ENCODE measurements around the genes ZBTB5 and ANKRD18A.

DNA sequence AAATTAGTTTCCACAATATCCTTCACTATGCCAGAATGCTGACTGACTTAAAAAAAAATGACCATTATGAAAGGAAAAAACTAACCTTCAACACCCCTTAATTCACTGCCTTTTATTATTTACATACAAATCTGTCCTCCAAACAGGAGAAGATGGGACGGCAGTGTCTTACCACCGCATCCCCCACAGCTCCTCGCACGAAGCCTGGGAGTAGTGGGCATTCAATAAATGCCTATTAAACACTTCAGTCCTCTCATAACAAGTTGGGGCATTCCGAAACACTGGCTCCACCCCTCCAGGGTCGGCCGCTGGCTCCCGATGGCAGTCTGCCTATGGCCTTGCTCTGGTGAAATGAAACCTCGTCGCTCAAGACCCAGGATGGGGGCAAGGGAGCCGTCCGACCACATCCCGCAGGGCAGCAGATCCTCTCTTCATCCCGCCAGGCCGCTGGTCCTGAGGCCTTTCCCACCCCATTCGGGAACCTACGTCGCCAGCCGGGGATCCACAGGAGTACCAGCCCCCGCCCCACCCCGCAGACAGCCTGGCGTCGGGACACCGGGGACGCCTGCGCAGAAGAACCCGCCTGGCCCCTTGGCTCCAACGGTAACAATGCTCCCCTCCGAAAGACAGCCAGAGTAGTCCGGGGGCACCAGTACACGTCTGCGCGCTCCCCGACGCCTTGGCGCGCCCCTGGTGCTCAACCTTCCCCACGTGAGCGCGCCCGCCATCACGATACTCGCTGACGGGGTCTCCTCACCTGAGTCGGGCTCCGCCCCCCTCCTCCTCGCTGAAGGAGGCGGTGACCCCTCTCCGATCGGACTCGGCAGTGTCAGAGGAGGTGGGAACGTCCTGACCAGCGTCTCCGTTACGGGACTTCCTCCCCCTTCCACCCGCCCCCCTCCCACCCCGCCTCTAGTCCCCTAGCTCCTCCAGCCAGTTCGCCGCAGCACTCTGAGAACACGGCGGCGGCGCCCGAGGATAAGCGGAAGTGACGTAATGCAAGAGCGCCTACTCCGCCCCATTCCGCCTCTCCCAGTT, at the start of gene ZBTB5:
Gene ZBTB5, minus strand, starts transcription at position 993 of the 1,038 bp plus-strand sequence.
- RRBS = 1% methylated on average over 11 of the region's 69 CpGs

DNA sequence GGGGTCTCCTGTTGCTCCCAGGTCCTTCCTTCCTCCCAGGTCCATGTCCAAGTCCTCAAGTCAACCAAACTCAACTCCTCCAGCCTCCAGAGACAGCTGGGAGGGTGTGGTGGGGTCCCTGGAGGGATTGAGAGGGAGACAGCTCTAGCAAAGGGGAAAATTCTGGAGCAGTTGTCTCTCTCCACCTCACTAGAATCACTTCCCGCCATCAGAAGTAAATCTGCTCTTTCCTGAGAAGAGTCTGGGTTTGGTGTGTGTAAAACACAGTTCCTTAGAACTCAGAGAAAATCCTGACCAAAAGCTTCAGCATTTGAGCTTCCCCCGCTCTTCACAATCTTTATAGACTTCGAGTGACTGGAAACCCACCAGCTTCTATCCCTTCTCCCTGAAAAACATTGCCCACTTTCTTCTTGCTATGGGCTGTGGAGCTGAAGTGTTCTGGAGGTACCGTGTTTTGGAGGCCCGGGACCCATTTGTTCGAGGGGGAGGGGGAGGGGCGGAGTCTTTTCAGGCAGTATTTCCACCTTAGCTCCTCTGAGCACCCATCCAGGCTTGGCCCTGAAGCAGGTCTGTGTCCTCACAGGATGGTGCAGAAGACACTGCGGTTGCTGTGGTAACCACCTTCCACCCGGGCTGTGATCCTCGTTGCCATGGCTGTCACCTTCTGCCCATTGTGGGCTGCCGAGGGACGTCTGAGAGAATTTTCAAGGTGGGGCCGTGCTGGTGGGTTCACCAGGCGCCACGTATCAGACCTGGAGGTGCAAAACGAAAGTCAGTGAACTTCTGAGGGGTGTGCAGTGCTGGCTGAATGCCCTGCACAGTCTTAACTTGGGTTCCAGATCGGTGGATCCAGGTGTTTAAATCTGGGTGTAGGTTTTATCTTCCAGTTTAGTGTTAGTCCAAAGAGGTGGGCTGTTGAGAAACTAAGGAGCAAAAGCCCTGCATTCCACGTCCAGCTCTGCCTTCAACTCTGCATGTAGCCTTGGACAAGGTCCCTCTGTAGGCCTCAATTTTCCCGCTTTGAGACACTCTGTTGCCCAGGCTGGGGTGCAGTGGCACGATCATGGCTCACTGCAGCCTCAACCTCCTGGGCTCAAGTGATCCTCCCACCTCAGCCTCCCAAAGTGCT, 26.6 kb downstream of the POLR1E start:
- RRBS = no CpG with 5 or more reads among the region's 20 CpGs

GRCh38 chr9:37588287-37588971, 4.0 kb downstream of the TOMM5 start:
- RRBS = no CpG with 5 or more reads among the region's 6 CpGs

- RRBS = no CpG with 5 or more reads among the region's 7 CpGs
Observed at GRCh38 chr9:37602742-37603401, 10.5 kb upstream of the TOMM5 start.

GRCh38 chr9:37626477-37626798, 24.3 kb upstream of the FRMPD1 start:
- RRBS = no CpG with 5 or more reads among the region's 3 CpGs

GRCh38 chr9:38018092-38018856, 50.8 kb downstream of the SHB start:
- RRBS = no CpG with 5 or more reads among the region's 5 CpGs

DNA sequence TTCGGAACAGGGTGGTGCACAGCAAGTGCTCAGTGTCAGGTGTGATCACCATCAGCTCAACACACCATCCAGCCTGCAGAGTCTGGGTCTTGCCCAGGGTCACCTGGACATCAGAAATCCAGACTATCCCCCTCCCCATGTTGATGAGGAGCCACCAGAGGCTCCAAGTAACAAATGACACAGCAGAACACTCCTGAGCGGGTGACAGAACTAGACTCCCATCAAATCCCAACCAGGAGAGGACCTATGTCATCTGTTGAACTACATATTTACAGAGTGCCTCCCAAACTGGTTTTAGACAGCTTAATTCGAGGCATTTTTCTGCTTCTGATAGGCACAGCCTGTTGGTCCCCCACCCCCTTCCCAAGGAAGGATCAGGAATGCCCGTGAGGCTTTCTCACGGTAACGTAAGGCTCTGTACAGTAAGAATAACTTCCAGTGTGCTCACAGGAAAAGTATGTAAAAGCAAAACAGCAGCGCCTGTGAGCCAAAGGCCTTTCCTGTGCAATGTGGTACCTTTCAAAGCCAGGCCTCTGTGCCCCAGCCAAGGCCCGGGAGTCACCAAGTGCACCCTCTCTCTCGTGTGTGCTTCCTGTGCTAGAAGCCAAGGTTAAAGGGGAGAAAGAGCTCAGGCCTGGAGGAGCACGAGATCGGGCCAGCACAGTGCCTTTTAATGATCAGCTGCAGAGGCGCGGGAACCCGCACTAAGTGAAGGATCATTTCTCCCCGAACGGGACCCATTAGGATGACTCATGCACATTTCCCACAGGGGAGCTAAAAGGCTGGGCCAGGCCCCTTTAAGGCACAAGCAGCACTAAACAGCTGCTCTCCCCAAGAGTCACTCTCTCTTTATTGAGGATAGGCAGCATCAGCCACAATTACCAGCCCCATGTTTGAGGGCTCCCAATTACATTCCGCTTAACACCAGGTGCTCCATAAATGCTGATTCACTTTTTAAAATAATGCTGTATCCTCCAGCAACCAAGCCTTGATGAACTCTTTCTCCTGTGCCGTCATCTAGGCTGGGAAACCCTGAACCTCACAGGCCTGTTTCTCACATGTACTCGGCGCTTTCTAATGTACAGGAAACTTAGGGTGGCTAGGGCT, 43.0 kb downstream of the SHB start:
- RRBS = no CpG with 5 or more reads among the region's 20 CpGs

GRCh38 chr9:38044049-38044537, 24.9 kb downstream of the SHB start:
- RRBS = no CpG with 5 or more reads among the region's 7 CpGs

DNA sequence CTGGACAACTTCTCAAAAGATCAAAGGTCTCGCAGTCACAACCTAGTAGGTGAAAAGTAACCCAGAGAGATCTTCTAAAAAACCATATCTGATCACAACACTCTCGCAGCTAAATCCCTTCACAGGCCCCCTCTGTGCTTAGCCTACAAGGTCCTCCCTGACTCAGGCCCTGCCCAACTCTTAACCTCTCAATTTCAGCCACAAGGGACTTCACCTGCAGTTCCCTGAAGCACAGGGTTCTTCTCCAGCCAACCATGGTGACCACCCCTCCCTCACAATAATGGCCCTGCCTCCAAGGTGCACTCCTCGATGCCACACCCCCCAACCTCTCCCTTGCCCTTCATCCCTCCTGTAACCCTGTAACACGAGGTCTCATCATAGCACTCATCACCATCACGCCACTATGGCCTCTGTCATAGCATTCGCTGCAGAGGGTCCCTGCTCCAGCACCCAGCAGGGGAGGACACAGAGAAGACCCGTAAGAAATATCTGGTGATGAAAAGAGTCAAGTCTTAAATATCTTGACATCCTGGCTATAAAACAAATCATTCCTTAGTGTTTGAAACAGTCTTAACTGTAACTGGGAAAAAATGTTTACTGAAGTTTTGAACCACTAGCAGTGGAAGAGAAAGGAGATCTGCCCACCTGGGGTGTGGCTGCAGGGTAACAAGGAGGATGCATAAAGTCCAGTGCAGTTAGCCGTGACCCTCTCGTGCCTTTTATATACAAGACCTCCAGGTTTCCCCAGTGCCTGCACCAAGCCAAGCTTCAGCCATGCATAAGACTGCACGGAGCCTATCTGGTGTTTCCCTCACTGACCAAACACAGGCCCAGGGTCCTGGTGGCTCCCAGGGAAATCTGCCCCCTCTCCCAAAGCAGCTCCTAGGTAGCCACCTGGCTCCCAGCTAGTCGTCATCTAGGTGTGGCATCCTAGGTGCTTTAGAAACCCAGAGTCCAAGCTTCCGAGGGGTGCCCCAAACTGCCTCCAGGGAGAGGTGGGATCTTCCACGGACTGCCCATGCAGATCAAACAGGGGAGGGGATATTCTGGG, 3.1 kb downstream of the SHB start:
- RRBS = no CpG with 5 or more reads among the region's 13 CpGs

DNA sequence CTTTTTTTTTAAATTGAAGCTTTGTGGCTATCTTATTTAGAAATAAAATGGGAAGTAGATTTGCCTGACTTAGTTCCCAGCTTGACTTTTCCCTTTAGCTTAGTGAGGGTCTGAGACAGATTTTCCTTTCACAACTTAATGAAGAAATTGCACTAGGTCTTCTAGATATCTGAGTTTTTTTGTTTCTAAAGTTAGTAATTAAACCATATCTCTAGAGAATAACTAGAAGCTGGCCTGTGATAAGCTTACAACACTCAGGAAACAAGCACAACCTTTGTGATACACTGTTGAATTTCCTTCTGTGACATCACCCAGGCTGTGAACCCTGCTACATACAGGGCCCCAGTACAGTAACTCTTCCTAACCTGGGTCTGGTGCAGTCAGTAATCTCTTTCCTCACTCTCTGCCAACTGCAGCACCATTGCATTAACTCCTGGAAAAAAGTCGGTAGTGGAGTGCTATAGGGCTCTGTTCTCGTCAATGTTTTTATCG, 10.5 kb upstream of the IGFBPL1 start:
- RRBS = no CpG with 5 or more reads among the region's 3 CpGs

DNA sequence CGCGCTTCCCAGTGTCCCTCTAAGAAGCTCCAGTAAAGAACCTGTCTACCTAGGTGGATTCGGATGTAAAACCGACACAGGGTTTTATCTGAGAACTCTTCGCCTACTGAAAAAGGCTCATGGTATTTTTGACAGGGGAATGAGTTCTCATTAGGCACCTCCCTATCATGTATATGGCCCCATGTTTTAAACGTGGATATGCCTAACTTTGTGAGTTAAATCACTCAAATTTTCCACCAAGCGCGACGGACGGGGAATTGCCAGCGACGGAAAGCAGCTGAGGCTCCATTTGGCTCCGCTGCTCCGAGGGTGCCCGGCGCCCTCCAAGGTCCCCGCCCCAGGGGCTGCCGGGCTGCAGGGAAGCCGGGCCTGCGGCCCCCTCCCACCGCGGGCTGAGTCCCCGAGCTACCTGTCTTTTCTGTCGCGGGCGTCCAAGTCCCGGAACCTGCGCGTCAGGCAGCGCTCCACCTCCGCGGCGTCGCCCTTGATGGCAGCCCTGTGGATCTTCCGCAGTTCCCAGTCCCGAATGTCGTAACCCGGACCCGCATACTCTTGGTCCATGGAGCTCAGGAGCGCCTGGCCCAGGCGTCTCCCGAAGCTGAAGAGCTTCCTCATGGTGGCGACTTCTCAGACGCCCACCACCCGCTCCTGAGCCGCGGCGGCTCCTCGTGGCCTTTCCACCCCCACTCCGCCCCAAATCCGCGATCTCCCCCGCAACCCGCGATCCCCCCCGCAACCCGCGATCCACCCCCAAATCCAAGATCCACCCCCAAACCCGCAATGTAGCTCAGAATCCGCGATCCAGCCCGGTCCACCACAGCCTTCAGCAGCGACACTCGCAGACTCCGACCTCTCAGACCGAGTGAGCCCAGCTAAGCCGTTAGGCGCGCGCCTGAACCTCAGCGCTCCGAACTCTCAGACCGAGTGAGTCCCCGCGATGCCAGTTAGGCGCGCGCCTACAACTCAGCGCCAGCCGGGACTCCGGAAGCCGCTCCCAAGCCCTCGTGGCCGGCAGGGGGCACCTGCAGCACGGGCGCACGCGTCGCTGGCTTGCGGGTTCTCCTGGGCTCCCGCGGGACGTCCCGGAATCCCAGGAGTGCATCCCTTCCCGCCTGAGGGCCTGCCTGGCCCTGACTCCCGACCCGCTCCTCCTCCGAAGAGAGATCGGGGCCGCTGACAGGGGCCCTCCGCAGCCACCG, at the start of gene ANKRD18A:
Gene ANKRD18A, minus strand, starts transcription at position 926 of the 1,199 bp plus-strand sequence.
- RRBS = under 1% methylated on average over 10 of the region's 102 CpGs

DNA sequence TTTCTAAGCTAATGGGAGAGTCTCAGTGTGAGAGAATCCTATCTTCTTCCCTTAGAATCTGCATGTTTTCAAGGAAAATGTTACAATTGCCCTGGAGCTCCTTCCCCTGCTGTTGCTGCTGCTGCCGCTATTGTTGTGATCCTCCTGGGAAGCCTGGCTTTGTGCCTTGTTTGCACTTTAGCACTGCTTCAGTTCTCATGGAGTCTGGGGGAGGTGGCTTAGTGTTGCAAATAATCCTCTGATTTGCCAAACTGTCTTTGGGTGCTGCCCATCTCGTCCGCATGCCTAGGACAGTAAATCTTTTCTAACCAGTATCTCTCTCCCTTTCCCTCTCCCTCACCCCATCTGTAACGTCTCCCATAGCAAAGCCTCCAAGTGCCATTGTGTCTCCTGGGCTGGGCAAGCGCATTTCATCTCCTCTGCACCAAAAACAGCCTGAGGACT, 30.3 kb downstream of the FAM240B start:
- RRBS = no CpG with 5 or more reads among the region's 5 CpGs

DNA sequence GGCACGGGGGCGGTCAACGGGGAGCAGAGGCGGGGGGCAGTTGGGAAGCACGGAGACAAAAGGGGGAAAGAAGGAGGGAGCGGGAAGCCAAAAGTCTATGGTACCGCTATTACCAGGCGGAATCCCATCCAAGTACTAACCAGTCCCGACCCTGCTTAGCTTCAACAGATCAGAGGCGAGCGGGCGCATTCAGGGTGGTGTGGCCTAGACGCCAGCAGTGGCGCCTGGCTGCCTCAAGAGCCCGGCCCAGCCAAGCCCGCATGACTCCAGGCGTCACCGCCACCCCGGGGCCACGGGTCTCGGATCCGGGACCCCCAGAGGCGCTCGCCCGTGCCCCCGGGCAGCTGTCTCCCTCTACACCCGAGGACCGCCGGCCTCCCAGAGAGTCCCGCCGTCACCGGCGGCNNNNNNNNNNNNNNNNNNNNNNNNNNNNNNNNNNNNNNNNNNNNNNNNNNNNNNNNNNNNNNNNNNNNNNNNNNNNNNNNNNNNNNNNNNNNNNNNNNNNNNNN, 48.3 kb upstream of the ZNG1F start:
- RRBS = no CpG with 5 or more reads among the region's 33 CpGs

GRCh38 chr9:41648395-41648888, 459.3 kb upstream of the ZNG1F start:
- RRBS = no CpG with 5 or more reads among the region's 30 CpGs

DNA sequence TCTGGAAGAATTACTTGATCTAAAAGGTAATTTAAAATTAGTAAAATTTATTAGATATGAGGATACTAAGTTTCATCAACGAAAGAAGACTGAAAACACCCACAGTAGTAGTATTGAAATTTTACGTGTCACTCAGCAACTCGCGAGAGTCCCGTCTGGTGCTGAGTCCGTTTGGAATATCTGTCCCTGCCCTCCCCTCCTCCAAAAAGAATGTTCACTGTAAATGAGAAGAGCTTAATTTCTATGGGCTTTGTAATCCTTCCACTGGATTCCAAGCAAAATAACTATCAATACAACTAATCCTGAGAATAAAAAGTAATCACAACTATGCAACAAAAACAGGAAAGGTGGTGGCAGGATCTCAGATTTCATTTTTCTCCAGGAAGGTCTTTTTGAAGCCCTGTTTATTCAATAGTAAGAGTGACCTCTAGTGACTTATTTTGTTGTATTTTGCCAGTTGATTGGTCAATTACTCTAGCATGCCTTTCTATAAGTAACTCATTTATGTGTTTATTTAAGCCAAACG, 2.1 kb downstream of the CNTNAP3B start:
- RRBS = no CpG with 5 or more reads among the region's 7 CpGs

DNA sequence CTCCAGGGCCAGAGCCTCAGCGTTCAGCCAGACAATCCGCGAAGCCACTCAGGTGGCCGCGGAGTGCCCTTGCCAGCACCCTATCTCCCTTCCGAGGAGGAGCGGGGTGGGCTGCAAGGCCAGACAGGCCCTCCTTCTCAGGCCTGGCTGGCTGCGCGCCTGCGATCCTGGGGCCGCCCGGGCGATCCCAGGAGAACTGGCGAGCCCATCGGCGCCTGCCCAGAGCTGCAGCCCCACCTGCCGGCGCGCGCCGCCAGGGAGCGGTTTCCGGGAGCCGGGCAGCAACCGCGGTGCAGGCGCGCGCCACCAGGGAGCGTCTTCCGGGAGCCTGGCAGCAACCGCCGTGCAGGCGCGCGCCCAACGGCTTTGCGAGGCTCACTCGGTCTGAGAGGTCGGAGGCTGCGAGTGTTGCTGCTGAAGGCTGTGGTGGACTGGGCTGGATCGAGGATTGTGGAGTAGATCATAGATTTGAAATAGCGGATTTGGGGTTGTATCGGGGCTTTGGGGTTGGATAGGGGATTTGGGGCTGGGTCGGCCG, 668.7 kb downstream of the SPATA31A6 start:
- RRBS = 4% methylated on average over 8 of the region's 46 CpGs

GRCh38 chr9:43119655-43119985, 936.2 kb downstream of the SPATA31A6 start:
- RRBS = no CpG with 5 or more reads among the region's 4 CpGs

GRCh38 chr9:61667701-61668021, 477.8 kb downstream of the SPATA31A7 start:
- RRBS = 64% methylated on average over 2 of the region's 20 CpGs

DNA sequence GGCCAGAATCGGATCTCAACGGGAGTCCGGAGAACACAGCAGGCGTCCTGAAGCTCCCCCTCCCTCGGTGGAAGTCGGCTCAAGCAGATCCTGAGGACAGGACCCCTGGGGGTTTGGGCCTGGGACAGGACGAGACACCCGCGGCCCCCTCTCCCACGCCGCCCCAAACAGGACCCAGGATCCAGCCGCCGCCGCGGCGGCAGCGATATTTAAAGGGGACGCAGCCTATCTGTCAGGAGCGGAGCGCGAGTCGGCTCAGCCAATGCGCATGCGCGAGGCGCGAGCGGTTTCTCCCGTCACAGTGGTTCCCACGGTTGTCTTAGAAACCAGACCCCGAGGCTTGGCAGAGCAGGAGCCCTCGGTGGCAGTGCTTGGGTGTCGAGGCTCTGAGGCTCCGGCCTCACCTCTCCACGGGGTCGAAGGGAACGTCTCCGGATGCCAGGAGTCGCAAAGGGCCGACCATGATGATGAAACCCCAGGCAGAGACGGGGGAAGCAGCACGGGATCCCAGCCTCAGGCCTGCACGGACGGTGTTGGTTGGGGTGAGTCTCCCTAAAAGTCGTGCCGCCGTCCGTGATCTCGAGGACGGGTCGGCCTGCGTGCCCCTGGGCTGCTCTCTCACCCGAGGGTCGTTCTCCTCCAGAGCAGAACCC, 666.6 kb downstream of the SPATA31A7 start:
- RRBS = no CpG with 5 or more reads among the region's 54 CpGs

GRCh38 chr9:62798686-62799680, 1609.1 kb downstream of the SPATA31A7 start:
- RRBS = no CpG with 5 or more reads among the region's 30 CpGs

Measured in cardiac fibroblast (primary cell).